ENCODE measurements around the gene CDIP1.

GRCh38 chr16:3578219-3578540 lies 977 bp upstream of the NLRC3 start:
- PRO-cap: no peak
- CAGE, long polyA plus RNA: no peak

DNA sequence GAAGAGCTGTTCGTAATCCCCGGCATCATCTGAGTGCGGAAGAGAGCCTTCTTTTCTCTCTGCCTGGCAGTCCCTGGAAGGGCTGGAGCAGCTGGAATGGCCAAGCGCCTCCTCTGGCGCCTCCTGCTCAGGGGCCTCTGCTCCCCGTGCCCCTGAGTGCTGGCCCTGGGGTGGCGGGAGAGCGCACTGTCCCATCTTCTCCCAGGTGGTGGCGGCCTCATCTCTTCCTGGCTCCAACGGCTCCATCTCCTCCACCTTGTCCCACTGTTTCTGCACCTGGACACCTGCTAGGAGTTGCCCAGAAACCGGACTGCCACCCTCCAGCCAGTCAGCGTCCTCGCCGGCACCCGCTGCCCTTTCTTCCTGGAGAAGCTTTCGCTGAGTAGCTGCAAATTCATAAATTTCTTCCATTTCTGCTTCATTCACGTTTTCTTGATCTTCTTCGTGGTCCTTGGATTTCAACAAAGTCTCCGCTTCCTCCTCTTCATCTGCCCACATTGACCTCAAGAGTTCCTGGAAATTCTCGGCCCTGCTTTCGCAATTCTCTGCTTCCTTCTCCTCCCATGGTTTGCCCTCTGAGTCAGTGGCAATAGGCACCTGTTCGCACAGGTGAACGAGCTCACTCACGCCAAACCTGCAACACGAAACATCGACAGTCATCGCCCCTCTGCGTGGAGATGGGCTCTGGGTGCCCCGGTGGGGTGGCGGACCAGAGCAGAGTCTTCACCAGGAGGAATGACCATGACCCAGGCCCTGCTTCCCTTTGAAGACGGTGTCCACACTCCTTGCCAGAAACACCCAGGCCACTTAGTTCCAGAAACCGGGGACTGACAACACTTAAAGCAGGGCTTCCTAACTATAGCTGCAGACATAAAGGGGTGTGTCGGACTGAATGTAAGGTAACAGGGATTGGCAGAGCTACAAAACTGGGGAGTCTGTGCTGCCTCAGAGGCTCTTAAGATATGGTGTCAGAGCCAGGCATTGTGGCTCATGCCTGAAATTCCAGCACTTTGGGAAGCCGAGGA lies 13.8 kb upstream of the NLRC3 start:
- PRO-cap: no peak
- CAGE, long polyA plus RNA: no peak

DNA sequence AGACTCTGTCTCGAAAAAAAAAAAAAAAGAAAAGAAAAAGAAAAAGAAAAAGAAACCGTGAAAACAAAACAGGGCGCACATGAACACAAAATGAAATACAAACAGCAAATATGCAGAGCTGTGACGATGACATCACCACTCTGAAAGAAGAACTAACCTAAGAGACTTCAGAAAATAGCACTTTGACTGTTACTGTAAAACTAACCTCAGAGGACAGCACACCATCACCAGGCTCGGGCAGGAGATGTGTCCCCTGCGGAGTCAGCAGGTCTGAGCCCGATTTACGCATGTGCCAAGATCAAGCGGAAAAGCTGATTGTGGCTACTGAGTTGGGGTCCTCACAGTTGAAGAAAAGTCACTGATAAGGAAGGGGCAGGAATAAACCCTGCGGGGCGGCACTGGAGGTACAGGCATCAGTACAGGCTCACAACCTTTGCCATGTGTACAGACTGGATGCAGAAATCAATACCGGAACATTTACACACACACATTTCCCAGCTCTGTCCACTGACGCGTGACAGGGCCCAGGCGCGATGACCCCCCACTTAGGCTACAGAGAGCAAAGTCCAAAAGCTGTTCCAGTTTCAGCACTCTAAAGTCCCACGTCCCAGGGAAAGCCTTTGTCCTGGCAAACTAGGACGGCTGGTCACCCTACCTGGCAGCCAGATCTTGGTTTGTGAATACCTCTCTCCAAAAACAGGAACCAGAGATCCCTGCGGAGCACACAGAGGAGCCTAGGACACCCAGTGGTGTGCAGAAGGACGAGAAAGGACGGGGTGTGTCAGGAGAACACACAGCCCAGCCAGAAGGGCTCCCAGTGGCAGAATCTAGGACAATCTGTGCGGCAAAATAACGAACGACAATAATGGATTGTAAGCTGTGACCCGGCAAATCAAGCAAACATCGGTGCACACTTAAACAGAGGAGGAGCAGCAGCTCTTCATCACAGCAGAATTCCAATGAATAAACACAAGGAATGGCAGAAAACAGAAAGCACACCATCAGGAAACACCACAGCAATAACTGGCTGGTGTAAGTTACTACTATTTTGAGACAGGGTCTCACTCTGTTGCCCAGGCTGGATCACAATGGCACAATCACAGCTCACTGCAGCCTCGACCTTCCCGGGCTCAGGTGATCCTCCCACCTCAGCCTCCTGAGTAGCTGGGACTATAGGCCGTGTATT lies 21.4 kb downstream of the TRAP1 start:
- PRO-cap: no peak
- CAGE, long polyA plus RNA: no peak

DNA sequence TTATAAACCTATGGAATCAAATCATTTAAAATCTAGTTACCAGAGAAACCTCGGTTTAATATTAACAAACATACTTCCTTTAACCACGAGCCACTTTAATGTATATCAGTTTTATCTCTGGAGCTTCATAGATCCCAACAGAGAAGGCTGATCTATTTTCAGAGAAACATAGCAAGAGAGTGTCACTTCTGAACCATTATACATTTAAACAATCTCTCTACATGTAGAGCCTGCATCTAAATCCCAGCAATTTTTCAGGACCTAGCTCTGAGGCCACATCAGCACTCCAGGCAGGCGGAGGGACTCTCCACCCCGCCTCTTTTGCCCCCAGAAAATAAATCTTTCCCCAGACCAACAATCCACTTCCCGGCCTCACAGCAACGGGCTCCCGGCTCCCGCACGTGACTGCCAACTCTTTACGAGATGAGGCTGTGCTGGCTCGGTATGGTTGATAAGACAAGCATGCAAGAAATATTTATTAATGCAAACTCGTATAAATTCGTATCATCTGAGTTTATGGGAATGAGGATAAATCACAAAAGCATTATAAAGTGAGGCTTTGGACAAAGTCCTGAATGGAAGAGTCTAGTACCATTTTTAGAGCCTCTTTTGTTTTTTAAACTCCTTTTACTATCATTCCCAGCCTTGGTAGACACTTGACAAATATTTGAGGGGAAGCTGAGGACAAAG lies 71.6 kb downstream of the ADCY9 start:
- PRO-cap: no peak
- CAGE, long polyA plus RNA: no peak

DNA sequence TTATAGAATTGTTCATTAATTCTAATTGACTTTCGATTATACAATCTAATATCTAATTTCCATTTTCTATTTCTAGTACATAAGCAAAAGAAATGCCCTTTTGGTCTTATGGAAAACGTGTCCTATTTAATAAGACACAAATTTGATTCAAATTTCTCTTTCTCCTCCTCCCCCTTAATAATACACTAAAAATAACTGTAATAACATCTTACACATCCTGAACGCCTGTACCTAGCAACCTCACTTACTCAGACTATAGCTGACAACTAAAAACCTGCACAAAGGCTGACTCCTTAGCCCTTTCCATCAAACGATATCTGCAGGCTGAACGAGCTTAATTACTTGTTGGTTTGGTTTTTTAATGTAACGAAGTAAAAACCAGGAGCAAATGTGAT lies 23.8 kb downstream of the ADCY9 start:
- PRO-cap: no peak
- CAGE, long polyA plus RNA: no peak

DNA sequence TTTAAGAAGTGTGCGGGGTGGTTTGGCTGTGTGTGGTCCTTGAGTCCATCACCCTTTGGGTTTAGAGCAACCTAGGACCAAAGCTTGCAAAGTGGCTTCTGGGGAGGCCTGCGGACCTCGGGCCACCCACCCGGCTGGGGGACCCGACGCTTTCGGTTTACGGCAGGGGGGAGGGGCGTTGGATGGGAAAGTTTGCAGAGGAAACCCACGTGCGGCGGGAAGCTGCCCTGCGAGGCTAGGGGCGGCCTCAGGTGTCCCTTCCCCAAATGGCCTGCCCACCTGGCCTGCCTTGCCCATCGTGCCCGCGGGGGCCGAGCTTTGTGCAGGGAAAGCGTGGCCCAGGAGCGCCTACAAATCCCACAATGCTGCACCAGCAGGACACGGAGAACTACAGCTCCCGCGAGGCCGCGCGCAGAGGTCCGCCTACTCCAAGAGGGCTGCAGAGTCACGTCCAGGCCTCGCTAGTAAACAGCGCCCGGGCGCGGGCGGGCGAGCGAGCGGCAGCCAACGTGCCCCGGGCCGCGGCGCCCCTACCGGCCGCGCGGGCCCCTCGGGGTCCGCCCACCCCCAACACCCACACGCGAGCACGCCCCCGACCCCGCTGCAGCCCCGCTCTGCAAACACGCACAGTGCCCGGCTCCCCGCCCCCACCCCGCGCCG lies 1.2 kb downstream of the TFAP4 start:
- PRO-cap: unidirectional peak, plus-strand start at position 467 of the sequence
- CAGE, long polyA plus RNA: no peak

DNA sequence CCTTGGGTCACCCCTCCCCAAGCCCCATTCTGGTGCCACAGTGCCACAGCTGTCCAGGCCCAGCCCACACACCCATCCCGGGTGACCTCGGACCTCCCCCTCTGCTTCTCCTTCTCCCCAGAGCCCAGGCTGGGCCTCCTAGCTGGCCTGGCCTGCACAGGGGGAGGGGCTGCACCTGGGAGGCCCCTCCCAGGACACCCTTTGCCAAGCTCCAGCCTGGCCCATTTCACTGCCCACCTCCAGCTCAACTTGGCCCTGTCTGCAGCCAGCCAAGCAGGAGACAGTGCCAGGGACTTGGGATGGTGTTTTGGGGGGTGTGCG lies 1.6 kb downstream of the GLIS2 start:
- PRO-cap: no peak
- CAGE, long polyA plus RNA: no peak

DNA sequence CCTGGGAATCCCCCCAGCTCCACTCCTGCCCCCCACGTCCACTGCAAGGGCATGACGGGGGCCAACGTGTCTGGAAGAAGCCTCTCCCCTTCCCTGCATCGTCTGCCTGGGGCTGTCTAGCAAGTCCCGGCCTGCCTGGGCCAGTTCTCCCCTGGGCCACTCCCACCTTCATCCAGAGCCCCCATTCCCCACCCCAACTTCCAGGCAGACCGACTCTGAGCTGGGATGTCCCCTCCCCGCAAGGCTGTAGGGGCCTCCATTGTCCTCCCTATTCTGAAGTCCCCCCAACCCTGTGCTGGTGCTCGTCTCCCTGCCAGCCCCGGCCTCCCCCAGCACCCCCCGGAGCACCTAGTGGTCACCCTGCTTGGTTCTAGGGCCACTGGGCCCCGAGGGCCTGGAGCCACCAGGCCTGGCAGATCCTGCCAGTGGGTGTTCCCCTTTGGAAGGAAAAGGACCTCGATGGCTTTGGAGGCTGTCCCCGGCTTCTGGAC lies 4.7 kb downstream of the GLIS2 start:
- PRO-cap: no peak
- CAGE, long polyA plus RNA: no peak

GRCh38 chr16:4339224-4339958 lies 11.7 kb downstream of the PAM16 start:
- PRO-cap: no peak
- CAGE, long polyA plus RNA: no peak

- PRO-cap: no peak
- CAGE, long polyA plus RNA: no peak
Measured at GRCh38 chr16:4358001-4359033, 7.2 kb upstream of the PAM16 start.

- PRO-cap: bidirectional peak, plus-strand start at chr16:4365365, minus-strand start at chr16:4365067
- CAGE, long polyA plus RNA: no peak
Measured at GRCh38 chr16:4364926-4365625, 6.6 kb upstream of the VASN start.

GRCh38 chr16:4369013-4369344 lies 2.7 kb upstream of the VASN start:
- PRO-cap: no peak
- CAGE, long polyA plus RNA: no peak

GRCh38 chr16:4373732-4374735 lies 2.4 kb downstream of the VASN start:
- PRO-cap: unidirectional peak, minus-strand start at chr16:4374348
- CAGE, long polyA plus RNA: no peak

DNA sequence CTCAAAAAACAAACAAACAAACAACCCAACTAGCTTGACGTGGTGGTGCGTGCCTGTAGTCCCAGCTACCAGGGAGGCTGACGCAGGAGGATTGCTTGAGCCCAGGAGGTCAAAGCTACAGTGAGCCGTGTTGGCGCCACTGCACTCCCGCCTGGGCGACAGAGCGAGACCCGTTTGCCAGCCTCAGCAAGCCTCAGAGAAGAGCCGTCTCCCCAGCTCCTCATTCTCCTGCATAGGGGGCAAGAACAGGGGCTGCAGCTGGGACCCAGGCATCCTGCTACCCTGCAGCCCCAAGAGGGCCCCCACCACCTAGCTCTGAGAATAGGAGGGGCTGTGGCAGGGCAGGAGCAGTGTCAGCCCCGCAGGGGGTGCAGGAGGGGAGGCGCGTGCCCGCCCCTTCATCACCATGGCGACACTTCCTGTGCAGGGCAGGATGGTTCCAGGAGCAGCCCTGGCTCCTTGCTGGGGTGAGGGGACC lies 19.9 kb downstream of the VASN start:
- PRO-cap: unidirectional peak, minus-strand start at position 313 of the sequence
- CAGE, long polyA plus RNA: no peak

DNA sequence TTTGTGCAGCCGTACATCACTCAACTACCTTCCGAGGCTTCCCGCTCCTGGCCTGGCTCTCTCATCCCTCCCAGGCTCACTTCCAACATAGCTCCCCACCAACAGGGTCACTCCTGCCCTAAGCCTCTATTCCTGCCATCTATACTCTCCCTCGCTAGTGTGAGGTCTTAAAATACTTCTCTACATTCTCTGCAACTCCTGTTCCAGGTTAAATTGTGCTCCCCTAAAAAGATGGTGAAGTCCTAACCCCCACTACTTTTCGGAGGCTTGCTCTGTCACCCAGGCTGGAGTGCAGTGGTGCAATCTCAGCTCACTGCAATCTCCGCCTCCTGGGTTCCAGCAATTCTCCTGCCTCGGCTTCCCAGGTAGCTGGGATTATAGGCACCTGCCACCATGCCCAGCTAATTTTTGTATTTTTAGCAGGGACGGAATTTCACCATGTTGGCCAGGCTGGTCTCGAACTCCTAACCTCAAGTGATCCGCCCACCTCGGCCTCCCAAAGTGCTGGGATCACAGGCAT lies 10.6 kb downstream of the CORO7 start:
- PRO-cap: no peak
- CAGE, long polyA plus RNA: no peak

GRCh38 chr16:4505290-4505794 lies 29.1 kb downstream of the HMOX2 start:
- PRO-cap: bidirectional peak, plus-strand start at chr16:4505428, minus-strand start at chr16:4505479; bidirectional peak, plus-strand start at chr16:4505604, minus-strand start at chr16:4505538
- CAGE, long polyA plus RNA: no peak

- PRO-cap: no peak
- CAGE, long polyA plus RNA: no peak
Measured at GRCh38 chr16:4510794-4511423, 27.7 kb downstream of the CDIP1 start.

DNA sequence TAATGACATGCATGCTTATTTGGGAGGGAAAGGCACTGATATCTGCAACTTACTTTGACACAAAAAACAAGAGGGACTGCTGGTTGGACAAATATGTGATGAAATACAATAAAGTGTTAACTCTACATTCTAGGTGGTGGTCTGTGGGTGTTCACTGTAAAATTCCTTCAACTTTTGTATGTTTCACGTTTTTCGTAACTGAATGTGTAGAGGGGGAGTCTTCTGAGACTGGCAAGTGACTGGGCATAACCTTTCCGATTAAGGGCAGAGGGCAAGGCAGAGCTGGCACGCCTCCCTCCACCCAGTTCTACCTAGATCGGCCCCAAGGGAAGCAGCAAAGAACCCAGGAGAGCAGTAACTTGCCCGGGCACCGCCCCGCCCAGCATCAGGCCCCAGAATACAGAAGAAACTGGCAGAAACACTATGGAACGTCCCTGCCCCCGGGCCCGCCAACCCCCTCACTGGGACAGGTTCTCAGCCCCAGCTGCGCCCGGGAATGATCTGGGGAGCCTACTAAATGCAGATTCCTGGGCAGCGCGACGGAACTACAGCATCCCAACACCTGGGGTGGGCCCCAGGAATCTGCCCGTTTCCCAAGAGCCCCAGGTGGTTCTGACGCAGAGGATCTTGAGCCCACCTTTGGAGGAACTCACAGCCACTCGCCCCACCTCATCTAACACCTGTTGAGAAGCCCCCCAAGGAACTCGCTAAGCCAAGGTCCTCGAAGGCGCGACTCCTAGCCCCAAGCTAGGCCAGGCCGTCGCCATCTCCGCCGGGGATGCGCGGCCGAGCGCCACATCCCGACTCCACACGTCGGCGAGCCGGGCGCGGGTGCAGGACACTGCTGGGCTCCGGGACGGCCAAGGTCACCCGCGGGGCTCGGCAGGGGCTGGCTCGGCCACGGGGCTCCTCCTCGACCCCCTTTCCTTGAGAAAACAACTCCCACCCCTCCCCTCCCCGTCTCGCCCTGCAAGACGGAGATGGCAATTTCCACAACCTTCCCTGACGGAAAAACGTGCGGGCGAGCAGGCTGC lies 1.1 kb downstream of the CDIP1 start:
- PRO-cap: no peak
- CAGE, long polyA plus RNA: no peak

GRCh38 chr16:4538165-4539253 lies at the start of gene CDIP1:
Gene CDIP1 (minus strand): TSS chr16:4538773.
- PRO-cap: bidirectional peak, plus-strand start at chr16:4538550, minus-strand start at chr16:4538429; unidirectional peak, minus-strand start at chr16:4538773
- CAGE, long polyA plus RNA: start-site peak on the minus strand at chr16:4538771-4538854, 16 and 24 reads in 2 replicates

DNA sequence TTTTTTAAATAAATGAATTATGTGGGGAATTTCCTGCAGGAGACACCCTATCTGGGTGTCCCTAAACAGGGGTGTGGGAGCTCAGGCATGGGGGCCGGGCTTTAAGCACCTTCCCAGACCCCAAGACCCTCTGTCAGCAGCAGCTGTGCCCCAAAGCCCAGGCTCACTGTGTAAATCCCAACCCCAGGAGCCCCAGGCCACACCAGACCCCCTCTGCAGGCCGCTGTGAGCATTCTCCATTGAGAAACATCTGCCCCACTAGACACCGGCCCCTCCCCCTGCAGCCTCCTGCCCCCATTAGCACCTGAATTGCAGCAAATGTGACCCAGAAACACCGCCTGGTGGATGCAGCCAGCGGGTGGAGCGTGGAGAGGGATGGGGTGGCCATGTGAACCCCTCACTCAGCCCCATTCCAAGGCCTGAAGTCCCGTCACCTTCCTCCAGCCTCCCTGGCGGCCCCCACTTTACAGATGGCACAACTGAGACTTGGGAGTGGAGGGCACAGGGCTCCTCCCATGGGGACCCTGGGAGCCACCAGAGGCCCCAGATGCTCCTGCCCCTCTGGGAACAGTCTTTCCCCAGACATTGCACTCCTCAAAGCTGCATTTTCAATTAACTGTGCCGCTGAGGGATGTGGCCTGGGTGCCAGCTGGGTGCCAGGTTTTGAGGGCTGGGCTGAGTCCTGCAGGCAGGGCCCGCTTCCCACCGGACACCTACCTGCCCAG lies 2.2 kb downstream of the UBALD1 start:
- PRO-cap: no peak
- CAGE, long polyA plus RNA: no peak